Parotid gland (tissue), 1 donor: ENCODE measurements around a stretch of chr21.

GRCh38 chr21:39007379-39007880 is 175.8 kb downstream of the PSMG1 start:
- PRO-cap = unidirectional peak, minus-strand start at chr21:39007665

- PRO-cap = no peak
Observed at GRCh38 chr21:39079566-39080369, 103.5 kb downstream of the PSMG1 start.

GRCh38 chr21:39124821-39125371 is 58.4 kb downstream of the PSMG1 start:
- PRO-cap = unidirectional peak, minus-strand start at chr21:39124883

GRCh38 chr21:39385127-39386270 is 5.4 kb downstream of the GET1 start:
- PRO-cap = unidirectional peak, plus-strand start at chr21:39386049

DNA sequence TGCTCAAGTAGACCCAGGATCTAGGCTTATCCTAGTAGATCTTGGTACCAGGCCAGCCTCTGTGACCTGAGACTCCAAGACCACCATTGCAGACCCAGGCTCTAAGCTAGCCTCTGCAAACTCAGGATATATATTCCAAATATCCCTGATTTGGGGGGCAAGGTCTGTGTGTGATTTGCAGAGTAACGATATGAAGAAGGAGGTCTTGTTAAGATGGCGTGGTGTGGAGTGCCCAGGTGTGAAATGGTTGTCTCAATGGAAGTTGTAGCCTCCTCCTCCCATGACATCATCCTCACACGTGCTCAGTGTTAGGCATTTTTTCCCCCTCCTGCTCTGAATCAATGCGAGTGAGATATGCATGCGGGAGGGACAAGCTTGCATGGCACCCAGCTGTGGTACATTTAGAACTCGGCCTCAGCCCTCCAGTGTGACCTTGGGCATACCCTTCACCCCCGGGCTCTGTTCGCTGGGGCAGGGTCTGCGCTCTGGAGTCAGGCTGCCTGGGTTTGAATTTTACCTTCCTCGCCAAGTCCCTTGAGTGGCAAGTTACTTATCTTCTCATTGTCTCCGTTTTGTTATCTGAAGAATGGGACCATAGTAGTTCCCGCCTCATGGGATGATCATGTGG is 55.6 kb downstream of the B3GALT5 start:
- PRO-cap = no peak

DNA sequence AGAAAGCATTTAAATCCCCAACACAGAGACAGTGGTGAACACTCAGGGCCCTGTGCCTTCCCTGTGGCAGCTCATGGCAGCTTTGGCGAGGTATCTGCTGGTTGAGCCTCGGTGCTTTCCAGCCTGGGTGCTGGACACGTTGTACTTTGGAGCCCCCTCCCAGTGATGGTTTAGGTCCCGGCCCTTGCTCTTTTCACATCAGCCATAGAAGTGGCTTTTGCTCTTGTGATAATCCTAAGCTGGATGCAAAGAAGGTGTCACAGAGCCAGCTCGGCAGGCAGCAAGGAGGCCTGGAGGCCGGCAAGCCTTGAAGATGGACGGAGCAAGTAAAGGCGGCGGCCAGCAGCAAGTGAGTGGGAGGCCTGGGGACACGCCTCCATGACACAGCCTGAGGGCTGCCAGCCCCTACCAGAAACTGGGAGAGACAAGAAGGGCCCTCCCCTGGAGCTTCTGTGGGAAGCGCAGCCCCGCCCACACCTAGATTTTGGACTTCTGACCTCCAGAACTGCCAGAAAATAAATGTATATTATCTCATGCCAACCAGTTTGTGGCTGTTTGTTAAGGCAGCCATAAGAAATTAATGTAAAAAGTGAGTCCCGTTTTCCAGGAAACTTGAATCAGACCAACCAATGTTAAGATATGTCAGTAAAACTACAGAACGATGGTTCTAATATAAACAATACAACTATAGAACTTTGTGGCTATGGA is 49.7 kb downstream of the BACE2 start:
- PRO-cap = no peak

DNA sequence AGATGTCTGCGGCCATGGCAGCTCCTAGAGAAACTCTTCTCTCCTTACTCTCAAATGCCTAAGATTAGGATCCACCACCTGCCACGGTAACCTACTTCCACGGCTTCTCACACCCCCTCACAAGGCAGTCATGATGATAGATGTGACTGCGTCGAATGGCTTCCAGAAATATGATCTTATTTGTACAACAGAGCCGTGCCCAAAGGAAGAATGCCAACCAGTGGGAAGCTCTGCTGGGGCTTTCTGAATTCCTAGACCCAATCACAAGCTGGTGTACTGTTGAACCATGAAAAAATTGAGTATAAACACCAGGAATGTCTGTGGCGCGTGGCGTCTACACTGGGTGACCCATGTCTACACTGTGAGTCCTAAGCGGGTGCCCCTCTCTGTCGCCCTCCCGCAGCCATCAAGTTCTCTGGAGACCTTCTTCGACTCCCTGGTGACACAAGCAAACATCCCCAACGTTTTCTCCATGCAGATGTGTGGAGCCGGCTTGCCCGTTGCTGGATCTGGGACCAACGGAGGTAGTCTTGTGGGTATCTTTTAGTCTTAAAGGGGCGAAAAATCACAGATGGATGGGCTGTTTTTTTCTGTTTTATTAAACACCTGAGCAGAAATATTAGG is 73.6 kb downstream of the BACE2 start:
- PRO-cap = no peak

DNA sequence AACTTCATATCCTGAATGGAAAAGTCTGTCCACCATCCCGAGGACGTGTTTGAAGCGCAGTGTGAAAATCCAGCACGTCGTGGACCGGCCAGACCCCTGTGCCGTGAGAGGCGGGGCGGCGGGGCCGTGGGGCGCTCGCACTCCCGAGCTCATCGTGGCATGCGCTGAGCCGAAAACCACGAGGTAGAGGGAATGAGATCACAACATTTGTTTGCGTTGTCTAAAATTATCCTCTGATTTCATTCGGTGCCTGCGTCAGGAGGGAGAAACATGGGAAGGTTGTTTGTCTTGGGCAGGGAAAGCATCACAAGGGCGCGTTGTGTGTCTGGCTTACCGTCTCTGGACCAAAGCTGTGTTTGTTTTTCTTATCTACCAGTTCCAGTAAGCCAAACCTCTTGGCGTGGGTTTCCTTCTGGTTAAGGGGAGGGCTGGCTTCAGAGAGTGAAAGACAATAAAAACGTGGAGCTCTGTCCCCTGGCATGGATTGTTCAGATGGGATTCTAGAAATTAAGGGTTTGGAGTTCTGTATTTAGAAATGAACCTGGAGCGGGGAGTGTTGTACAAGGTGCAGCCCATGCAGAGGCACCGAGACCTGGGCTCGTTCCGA is 69.0 kb upstream of the FAM3B start:
- PRO-cap = bidirectional peak, plus-strand start at position 282 of the sequence, minus-strand start at position 161 of the sequence; bidirectional peak, plus-strand start at position 480 of the sequence, minus-strand start at position 341 of the sequence

GRCh38 chr21:41368465-41368735 is 6.6 kb downstream of the MX2 start:
- PRO-cap = no peak

- PRO-cap = no peak
Observed at GRCh38 chr21:41432238-41432527, 6.1 kb downstream of the MX1 start.

GRCh38 chr21:41510398-41511170 is 2.6 kb upstream of the TMPRSS2 start:
- PRO-cap = no peak

DNA sequence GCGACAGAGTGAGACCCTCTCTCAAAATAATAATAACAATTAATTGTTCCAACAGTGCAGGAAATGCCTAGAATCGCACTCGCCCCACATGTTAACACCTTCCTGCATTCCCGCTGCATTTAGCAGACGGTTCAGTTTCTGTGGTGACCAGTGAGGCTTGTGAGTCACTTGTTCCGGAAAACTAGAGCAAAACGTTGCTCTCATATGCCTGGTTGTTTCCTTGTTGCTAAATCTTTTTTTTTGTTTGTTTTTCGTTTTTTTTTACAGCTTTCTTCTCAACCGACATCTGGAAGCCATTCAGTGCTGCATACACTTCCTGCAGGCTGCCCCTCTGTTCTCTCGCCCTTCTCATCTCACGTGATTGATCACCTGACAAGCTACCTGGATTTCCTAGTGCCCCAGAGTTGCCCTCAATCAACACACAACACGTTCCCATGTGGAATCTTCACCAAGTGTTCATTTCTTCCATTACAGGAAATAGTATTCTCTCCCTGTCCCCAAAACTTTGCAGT is 57.0 kb upstream of the TMPRSS2 start:
- PRO-cap = no peak

DNA sequence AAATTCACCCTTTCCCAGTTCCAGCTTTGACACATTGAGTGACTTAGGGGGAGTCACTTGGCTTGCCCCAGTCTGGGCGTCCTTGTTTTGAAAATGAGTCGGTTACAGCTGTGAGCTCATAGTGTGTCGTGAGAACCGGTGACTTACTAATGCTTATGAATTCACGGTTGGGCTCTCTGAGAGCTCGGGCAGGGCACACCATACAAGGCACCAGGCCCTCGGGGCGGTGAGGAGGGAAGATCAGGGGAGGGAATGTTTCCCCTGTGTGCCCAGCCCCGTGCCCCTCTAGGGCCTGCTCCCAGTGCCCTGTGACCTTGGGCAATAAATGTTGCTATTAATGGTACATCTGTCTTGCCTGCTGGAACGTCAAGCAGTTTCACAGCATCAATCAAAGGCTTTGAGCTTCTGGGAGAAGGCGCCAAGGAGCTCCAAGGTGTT is 127.0 kb upstream of the TMPRSS2 start:
- PRO-cap = no peak

DNA sequence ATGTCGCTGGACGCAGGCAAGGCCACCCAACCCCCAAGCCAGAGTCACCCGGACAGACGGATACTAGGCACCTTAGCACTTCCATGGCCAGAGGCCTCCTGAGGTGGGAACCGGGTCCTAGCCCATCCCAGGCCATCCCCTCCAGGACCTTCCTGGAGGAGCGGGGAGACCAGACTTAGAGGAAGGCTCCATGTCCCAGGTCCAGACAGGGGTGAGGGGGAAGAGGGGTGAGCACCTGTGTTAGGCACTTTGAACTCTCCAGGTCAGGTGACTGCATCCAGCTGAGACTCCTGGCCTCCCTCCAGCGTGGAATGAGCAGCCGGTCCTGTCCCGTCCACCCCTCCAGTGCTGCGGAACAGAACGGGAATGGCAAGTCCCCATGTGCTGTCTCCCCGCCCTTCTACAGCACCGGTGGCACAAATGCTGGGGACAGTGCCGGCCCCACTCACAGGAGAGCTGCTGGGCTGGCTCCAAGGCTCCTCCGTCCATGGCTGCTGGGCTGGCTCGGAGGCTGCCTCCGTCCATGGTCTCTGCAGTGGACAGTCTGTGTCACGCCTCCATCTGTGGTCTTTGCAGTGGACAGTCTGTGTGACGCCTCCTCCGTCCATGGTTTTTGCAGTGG is 53.0 kb downstream of the RIPK4 start:
- PRO-cap = no peak

DNA sequence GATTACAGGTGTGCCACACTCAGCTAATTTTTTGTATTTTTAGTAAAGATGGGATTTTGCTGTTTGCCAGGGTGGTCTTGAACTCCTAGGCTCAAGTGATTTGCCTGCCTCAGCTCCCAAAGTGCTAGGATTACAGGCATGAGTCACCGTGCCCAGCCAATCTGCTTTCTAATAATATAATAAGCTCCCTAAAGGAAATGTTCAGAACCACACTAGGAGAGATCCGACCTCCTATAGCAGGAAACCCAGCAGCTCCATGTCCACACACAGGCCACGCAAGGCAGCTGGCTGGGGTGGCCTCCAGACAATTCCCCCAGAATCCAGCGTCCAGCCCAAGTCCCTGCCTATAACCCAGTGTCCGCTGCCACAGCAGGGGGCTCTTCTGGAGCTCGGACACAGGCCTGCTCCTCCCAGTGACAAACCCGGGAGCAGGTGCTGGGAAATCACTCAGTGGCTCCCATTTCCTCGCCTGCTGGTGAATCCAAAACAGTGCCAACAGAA is 7.6 kb downstream of the RIPK4 start:
- PRO-cap = no peak

GRCh38 chr21:41765852-41766846 is 703 bp downstream of the RIPK4 start:
- PRO-cap = no peak

GRCh38 chr21:41767319-41767679 is 447 bp upstream of the RIPK4 start:
- PRO-cap = no peak

GRCh38 chr21:41800087-41800737 is 33.4 kb upstream of the RIPK4 start:
- PRO-cap = no peak

GRCh38 chr21:41835365-41836381 is 43.5 kb downstream of the PRDM15 start:
- PRO-cap = no peak

DNA sequence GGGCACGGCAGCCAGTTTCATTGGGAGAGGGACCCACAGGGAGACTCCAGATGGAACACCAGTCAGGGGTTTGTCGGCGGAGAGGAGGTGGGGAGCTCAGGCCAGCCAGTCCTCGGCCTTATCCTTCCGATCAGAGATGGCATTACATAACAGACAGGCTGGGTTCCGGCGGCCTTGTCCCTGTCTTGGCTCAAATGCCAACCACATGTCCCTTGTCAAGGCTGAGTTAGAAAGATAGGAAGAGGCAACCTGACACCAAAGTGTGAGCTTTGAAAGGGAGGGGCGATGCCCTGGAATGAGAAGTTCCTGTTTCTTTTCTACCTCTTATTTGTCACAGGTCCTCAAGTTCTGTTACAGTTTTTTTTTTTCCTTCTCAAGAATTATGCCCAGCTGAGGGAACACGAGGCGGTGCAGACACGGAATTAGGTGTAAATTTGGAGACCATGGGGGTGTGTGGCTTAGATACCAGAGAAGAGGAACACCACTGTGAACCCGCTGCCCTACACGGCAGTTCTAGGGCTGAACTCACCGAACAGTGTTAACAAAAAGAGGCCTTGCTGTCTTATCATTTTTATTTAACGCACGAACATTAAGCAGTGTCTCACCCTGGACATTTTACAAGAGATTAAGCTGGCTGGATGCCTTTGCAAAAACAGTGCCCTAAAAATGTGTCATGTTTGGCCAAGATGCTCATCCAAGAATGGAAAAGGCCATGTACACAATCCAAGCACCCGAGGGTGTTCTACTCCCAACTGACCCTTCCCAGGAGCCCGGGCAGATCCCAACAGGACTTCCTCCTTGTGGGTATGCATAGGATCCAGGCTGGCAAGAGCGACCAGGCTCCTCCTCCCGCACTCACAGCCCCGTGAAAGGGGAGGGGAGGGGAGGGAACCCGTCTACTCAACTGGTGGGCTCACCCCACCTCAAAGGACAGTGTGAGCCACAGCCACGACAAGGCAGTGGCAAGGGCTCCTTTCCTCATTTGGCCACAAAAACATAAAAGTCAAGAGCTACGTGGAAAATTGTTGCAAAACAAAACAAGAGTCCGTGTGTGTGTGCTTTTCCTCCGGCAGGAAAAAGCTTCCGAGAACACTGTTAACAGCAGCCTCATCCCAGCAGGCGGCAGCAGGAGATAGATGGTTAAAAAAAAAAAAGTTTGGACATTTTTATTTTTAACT is 20.5 kb downstream of the C2CD2 start:
- PRO-cap = no peak